Esophagus squamous epithelium (tissue), 4 donors: ENCODE measurements around a stretch of chr15.

DNA sequence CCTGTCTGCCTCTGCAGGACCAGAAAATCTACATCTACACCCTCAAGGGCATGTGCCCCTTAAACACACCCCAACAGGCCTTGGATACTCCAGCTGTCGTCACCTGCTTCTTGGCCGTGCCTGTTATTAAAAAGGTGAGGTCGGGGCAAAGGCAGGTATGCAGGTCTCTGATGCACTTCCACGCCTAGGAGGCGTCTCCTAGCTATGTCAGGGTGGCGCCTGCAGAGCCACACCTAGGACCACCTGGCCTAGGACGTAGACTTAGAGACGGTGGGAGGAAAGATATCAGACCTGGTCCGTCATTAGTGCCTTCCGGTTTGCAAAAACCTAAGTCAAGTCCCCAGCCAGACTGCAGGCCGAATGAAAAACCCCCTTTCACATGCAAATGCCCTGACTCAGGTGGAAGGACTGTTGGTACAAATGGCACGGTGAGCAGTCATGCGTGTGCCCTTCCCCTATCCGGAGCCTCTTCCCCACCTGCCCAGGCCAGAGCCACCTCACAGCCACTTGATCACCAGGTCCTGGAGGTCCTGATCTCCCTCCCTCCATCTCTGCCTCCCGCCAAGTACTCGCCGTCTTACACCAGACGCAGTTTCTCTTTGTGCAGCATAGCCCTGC is 143.5 kb downstream of the LRRK1 start:
- PRO-cap: no peak
- RAMPAGE, long total RNA, 4 experiments: no peak in any of the 4 experiments

DNA sequence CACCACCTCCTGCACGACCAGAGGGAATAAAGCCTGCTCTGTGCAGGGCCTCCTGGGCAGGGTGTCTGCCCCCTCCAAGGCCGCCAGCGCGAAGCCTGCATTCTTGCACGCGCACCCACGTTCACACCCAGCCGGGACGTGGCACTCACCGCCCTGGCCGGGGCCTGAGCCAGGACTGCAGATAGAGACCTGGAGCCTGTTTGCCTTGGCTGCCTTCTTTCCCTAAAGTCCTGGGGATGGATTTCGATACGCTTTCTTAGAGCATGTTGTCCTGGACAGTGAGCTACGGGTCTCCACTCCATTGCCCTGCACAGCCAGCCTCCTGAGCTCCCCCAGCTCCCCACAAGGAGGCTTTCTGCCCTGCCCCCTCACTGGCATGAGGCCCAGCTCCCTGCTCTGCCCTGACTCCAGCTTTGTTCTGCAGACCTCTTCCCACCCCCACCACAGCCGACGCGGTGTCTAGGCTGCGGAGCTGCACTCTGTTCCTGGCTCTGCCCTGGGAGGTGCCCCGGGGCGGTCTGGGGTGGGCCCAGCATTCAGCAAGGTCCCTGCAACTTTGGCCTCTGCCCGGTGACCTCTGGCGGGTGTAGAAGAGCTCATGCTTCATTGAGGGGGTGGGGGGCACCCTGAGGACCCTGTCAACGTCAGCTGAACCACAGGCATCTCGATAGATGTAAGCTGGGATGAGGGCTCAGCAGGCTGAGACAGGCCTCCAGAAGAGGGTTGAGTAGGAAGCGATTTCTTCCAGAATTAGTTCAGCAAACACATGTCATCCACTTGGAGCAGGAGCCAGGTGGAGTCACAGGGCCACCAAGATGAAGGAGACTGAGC is 145.0 kb downstream of the LRRK1 start:
- PRO-cap: no peak
- RAMPAGE, long total RNA, 4 experiments: no peak in any of the 4 experiments

DNA sequence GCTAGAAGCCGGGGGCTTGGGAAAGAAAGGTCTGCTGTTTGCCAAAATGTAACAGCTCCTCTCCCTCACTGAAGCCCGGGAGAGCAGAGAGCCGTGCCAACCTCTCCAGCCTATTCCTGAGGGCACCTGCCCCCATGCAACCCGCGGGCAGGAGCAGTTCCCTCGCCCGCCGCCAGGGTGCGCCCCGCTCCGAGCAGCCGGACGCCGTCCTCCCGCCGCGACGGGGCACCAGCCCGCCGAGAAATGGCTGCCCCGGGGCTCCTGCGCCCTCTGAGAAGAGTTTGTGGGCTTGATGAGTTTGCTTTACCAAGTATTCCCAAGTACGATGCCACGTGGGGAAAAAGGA is 163.1 kb downstream of the CHSY1 start:
- PRO-cap: no peak
- RAMPAGE, long total RNA, 4 experiments: no peak in any of the 4 experiments

DNA sequence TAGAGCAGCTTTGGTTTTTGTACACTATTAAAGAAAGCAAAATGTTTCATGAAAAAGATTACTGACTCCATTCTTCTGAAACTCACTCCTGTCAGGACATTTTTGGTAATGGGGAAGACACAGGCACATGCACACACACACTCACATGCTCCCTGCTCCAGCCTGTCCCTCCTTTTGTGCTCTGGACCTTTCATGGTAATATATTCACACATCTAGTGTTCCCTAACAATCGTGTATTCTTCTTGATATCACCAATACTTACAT is 2.5 kb downstream of the SELENOS start:
- PRO-cap: no peak
- RAMPAGE, long total RNA, 4 experiments: no peak in any of the 4 experiments

DNA sequence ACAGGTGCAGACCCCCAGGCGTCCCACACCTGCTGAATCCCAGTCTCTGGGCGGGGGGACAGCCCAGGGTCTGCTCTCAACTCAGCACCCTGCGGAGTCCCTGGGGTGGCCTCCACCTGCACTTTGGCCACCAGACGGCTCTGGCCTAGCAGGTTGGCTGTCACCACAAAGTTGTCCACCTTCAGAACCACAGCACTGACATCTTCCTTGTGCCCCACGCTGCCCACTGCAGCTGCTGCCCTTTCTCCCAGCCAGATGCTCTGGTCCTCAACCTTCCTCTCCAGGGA is 34.8 kb upstream of the SNRPA1 start:
- PRO-cap: no peak
- RAMPAGE, long total RNA, 4 experiments: no peak in any of the 4 experiments

GRCh38 chr15:101348695-101349421 is 53.8 kb upstream of the SNRPA1 start:
- PRO-cap: no peak
- RAMPAGE, long total RNA, 4 experiments: no peak in any of the 4 experiments

GRCh38 chr15:101358758-101359355 is 63.8 kb upstream of the SNRPA1 start:
- PRO-cap: no peak
- RAMPAGE, long total RNA, 4 experiments: no peak in any of the 4 experiments

DNA sequence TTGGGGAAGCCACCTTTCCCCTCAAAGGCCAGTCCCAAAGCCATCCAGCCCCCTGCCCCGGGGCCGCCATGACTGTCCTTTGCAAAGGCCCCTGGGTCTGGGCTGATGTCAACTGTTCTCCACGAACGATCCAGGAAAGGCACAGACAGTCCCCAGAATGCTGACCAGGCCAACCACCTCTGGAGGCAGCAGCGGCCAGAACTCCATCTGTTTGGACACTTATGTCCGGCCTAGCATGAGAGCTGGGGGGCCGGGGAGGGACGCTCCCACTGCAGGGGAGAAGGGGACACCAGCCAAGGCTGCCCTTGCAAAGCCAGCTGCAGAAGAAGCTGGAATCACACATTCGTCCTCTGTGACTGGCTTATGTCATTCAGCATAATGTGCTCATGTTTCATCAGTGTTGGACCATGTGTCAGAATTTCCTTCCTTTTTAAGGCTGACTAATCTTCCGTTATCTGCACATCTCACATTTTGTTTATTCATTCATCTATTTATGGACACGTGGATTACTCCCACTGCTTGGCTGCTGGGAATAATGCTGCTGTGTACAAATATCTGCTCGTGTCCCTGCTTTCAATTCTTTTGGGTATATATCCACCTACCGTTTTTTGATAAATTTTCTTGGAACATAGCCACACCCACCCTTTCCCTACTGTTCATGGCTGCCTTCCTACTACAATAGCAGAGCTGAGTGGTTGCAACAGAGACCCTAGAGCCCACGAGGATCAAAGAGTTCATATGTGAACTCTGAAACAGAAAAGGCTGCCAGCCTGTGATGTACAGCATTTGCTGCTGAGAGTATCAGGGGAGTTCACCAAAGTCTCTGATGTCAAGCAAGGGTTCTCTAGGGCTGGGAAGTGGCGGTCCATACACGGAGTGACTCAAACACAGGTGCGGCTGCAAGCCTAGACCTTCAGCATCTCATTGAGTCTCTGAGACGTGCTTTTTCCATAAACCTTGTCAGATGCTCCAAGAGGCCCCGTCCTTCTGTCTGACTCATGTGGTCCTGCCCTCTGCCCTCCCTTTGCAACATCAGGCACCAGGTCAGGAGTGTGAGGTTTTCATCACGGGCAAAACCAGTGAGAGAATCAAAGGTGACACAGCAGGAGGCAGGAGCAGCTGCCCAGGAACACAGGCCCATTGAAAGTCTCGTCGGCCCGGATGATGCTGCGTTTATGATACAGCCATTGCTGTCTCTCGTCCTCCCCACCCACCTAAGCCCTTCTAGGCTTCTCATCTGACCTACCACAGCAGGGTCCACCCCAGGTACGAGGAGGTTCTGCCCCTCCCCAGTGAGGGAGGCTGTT is 43.1 kb downstream of the PCSK6 start:
- PRO-cap: no peak
- RAMPAGE, long total RNA, 4 experiments: no peak in any of the 4 experiments

- PRO-cap: no peak
- RAMPAGE, long total RNA, 4 experiments: no peak in any of the 4 experiments
These were observed 38.3 kb downstream of the PCSK6 start for GRCh38 chr15:101450767-101452064.

GRCh38 chr15:101501123-101501552 is 11.6 kb upstream of the PCSK6 start:
- PRO-cap: no peak
- RAMPAGE, long total RNA, 4 experiments: no peak in any of the 4 experiments

GRCh38 chr15:101522118-101522516 is 32.6 kb upstream of the PCSK6 start:
- PRO-cap: no peak
- RAMPAGE, long total RNA, 4 experiments: no peak in any of the 4 experiments

GRCh38 chr15:101614002-101614735 is 38.0 kb downstream of the TM2D3 start:
- PRO-cap: no peak
- RAMPAGE, long total RNA, 4 experiments: no peak in any of the 4 experiments